Osteoblast (primary cell): ENCODE results near the genes PLA2R1 and GCG.

- CAGE, long polyA plus RNA, result no peak
- RRBS, result no CpG with 5 or more reads among the region's 13 CpGs
These were observed 139.3 kb downstream of the WDSUB1 start for GRCh38 chr2:159147118-159147605.

DNA sequence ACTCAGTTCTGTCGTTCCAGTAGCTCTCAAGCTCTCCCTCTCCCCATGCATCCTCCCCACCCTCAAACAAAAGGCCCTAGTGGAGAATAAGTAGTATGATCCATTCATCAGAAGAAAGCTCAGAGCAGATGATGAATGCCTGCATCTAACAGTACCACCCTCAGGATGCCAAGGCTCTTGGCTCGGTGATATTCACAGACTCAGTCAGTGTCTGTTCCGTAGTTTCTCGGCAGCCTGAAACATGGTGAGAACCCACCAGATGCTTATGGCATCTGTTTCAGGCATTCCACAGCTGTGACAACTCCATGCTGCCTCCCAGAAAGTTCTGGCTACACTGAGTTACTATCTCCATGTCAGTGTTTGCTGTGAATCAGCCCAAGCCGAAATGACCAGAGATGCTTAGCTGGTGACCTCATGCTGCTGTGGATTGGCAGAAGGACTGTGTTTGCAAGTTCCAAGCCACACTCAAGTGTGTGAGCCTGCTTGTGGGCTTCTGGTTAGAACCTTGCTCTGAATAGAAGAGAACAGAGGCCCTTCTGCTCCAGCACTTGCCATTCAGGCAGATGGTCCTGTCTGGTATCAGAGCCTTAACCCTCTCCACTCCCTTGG, 83.9 kb downstream of the WDSUB1 start:
- CAGE, long polyA plus RNA, result no peak
- RRBS, result no CpG with 5 or more reads among the region's 5 CpGs

DNA sequence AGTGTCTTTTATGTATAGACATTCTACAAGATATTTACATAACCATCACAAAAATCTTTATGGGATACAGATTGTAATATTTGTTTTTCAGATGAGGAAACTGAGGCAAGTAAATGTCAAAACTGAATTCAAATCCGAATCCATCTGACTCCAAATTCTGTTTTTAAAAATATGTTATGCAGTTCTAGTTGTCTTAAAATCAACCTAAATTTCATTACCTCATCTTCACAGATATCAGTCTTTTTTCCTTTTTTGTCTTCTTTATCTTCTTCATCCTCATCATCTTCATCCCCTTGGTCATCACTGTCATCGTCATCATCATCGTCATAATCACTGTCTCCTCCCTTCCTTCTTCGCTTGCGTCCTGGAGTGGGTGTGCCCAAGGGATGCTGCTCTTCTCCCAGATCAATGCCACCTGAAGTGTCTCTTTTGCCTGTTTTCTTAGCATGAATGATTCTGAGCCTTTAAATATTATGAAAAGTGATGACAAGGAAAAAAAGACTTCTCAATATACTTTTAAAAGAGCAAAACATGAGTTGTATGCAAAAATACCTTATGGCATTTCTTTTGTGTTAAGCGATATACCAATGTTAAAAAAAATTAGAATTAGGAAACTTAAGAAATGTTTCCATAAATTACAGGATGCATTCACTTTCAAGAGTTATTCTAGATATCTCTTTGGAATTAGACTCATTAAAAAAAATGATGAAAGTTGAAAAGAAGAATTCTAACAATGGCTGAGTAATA, 96.0 kb upstream of the WDSUB1 start:
- CAGE, long polyA plus RNA, result no peak
- RRBS, result no CpG with 5 or more reads among the region's 6 CpGs

DNA sequence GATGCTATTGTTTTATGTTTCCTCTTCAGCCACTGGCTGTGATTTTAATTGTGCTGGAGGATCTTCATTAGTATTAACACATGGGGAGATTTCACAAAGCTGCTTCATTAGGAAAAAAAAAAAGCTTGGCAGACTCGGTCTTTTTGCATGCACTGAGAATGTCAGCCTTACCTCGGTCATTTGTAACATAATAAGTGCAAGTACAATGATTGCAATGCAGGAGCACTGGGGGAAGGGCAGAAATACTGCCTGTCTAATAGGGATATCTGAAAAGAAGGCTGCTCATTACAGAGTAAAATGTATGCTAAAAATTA, 1.3 kb upstream of the BAZ2B start:
- CAGE, long polyA plus RNA, result no peak
- RRBS, result no CpG with 5 or more reads among the region's 2 CpGs

DNA sequence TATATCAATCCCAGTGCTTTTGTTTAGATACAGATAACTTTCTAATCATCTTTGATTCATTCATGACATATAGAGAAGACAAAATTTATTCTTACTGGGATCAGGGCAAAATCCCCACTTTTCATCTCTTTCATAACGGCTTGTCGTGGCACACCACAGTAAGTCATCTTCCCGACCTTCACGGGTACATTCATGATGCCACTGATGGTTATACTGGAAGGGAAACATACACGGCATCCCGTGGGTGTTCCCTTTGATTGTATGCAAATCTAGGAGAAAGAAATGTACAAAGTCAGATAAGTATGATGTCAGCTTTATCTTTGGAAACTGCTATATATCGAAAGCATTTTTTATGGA, 20.5 kb downstream of the PLA2R1 start:
- CAGE, long polyA plus RNA, result no peak
- RRBS, result no CpG with 5 or more reads among the region's 7 CpGs

- CAGE, long polyA plus RNA, result no peak
- RRBS, result 3% methylated on average over 9 of the region's 52 CpGs
These were observed at the start of gene PLA2R1 for GRCh38 chr2:160062332-160063106. TSS of gene PLA2R1 (minus strand) at chr2:160062615.

DNA sequence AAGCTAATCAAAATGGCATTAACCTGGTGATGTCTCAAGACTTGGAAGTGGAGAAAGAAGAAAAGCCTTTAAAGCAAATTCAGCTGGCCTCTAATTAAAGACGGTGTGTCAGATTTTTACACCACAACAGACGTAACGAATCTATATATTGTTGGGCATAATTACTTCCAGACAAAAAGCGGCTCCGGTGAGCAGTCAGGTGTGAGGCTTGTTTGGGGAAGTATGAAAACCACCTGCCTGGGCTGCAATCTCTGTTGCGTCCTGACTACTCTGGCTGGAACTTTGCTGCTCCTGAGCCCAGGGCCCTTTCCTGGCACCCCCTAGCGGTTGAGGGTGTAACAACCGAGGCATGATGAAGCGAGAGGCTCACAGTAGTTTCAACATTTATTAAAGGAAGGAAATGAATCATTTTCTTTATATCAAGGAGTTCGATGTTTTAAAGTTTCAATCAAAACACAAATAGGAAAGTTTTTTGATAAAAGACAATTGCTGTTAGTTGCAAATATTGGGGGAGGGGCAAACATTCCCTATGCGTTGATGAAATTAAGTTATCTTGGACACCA, 10.5 kb upstream of the ITGB6 start:
- CAGE, long polyA plus RNA, result no peak
- RRBS, result no CpG with 5 or more reads among the region's 11 CpGs

GRCh38 chr2:160214600-160215082, 14.6 kb upstream of the ITGB6 start:
- CAGE, long polyA plus RNA, result no peak
- RRBS, result no CpG with 5 or more reads among the region's 4 CpGs

DNA sequence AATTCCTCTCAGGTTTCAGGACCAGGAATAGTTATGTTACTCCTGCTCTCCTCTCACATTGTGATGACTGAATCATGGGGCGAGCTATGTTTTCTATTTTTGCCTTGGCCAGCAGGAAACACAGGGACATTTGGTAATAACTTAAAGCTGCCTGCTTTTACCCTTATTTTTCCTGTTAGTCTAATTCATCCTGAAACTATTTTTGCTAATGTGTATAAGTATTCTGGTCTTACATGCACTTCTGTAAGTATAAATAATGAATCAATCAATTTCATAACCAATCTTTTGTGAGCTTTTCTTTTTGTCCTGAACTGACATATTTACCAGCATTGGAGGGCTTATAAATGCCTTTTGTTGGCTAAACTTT, 115.4 kb upstream of the ITGB6 start:
- CAGE, long polyA plus RNA, result no peak
- RRBS, result no CpG with 5 or more reads among the region's 1 CpG

DNA sequence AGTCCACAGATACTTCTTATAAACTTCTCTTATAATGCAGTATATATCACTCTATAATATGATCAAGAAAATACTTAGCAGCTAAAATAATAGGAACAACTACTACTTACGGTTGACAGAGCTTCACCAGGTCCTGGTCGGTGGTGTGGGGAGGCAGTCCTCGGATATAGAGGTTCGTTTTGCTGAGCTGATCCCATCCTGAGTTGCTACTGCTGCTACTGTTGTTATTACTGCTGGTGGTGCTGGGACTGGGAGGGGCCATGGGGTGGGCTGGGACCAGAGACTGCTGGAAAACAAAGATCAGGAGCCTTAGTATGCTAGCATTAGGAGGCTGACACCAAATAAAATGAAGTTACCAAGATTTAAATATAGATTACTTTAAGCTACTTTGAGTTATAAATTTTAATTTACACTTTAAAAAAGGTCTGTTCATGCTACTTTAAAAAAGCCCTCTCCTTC, 126.5 kb downstream of the RBMS1 start:
- CAGE, long polyA plus RNA, result no peak
- RRBS, result no CpG with 5 or more reads among the region's 4 CpGs

GRCh38 chr2:160371515-160371968, 122.1 kb downstream of the RBMS1 start:
- CAGE, long polyA plus RNA, result no peak
- RRBS, result no CpG with 5 or more reads among the region's 6 CpGs

GRCh38 chr2:160380081-160380698, 113.4 kb downstream of the RBMS1 start:
- CAGE, long polyA plus RNA, result no peak
- RRBS, result no CpG with 5 or more reads among the region's 8 CpGs

DNA sequence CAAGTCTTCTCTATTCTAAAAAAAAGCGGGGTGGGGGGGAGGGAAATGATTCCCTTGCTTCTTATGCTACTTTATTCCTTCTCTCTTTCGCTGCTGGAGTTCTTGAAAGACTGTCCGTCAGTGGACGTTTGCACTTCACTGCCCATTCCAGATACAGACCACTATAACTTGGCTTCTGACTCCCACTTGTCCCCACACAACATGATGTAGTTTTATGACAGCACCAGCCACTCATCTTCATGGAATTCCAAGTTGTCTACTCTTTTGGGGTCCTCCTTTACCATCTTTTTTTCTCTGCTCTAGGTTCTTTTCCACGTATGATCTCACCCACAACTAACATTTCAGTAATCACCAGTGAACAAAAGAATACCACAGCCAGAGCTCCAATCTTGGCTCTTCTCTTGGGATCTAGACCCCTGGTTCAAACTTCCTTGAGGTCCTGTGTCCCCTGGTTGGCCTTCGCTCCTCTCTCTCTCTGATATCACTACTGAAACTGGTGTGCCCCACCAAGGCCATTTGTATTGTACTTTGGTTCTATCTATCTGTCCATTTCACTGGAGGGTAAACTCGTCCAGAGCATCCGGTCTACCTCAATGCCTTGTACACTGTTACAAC, 70.2 kb downstream of the RBMS1 start:
- CAGE, long polyA plus RNA, result no peak
- RRBS, result no CpG with 5 or more reads among the region's 8 CpGs

DNA sequence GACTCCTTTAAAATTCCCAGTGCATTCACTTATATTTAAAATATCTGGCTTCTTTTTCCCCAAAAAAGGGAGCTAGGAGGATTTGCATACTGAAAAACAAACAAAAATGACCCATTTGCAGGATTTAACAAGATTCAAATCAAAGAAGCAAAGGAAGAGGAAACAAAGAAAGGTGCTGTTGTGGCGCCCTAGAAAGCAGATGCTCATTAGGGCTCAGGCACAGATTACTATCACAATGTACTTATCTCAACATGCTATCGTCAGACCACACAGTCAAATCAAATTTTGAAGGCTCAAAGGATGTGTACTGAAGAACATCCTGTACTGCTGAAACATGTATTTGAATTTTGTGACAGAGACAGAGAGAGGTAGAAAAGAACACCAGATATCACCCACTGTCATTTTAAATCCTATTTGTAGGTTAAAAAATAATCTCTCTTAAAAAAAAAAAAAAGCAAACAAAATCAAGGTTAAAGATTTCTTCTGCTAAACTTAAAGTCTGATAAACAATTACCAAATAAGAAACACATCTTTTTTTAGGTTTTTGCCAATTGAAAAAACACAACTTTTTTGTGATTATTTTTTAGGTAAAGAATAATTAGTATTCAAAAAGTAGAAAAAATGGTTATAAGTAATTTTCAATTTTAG, 10.8 kb downstream of the RBMS1 start:
- CAGE, long polyA plus RNA, result no peak
- RRBS, result no CpG with 5 or more reads among the region's 2 CpGs

- CAGE, long polyA plus RNA, result no peak
- RRBS, result no CpG with 5 or more reads among the region's 2 CpGs
These were observed 17.0 kb upstream of the RBMS1 start for GRCh38 chr2:160510534-160511006.

GRCh38 chr2:160736597-160736933, 243.0 kb upstream of the RBMS1 start:
- CAGE, long polyA plus RNA, result no peak
- RRBS, result no CpG with 5 or more reads among the region's 2 CpGs

- CAGE, long polyA plus RNA, result no peak
- RRBS, result no CpG with 5 or more reads among the region's 1 CpG
These were observed 15.3 kb downstream of the TANK start for GRCh38 chr2:161175560-161175862.

DNA sequence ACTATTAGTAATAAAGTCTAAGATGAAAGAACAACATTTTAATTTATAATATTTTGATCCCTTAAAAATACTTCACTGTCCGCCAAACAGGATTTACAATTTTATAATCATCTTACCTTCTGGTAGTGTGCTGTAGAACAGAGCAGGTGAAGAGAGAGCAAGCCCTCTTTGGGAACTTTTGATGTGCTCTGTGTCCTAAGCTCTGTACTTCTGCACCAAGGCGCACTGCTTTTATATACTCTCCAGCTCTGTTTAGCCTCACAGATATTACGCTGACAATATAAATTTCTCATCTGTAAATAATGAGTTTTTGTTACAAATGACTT, at the start of gene GCG:
TSS of gene GCG (minus strand) at position 206 of the 326 bp plus-strand sequence.
- CAGE, long polyA plus RNA, result no peak
- RRBS, result no CpG with 5 or more reads among the region's 3 CpGs

- CAGE, long polyA plus RNA, result no peak
- RRBS, result no CpG with 5 or more reads among the region's 12 CpGs
These were observed 570 bp downstream of the GCA start for GRCh38 chr2:162344489-162344914.

GRCh38 chr2:162943985-162944359, 105.4 kb upstream of the KCNH7 start:
- CAGE, long polyA plus RNA, result no peak